ENCODE data around the gene HOXC10.

- RRBS: no CpG with 5 or more reads among the region's 10 CpGs
Measured at GRCh38 chr12:53475021-53476057, 23.4 kb downstream of the PCBP2 start.

- RRBS: no CpG with 5 or more reads among the region's 13 CpGs
Measured at GRCh38 chr12:53502273-53502948, 1.3 kb downstream of the TARBP2 start.

DNA sequence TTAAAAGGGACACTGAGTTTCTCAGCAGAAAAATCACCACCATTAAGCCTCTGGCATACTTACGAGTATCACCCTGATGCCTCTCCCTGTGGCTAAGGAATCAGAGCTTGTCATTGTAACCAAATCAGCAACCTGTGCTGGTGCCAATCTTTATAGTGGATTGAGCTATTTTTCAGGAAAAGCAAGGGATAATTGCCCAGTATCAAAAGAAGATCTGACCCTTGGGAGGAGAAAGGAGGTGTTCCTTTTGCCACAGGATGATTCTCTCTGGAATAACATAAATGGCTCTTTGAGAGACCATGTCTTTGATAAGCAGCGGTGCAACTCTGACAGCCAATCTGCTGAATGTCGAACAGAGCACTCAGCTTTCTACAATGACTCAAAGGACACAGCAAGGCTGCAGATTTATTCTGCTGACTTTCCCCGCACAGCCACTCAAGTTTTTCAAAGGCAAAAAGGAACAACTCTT is 34.7 kb downstream of the ATF7 start:
- RRBS: no CpG with 5 or more reads among the region's 4 CpGs

GRCh38 chr12:53623324-53623954 is 2.7 kb downstream of the ATF7 start:
- RRBS: no CpG with 5 or more reads among the region's 6 CpGs

GRCh38 chr12:53659987-53660487 is 15.8 kb downstream of the ATP5MC2 start:
- RRBS: no CpG with 5 or more reads among the region's 5 CpGs

DNA sequence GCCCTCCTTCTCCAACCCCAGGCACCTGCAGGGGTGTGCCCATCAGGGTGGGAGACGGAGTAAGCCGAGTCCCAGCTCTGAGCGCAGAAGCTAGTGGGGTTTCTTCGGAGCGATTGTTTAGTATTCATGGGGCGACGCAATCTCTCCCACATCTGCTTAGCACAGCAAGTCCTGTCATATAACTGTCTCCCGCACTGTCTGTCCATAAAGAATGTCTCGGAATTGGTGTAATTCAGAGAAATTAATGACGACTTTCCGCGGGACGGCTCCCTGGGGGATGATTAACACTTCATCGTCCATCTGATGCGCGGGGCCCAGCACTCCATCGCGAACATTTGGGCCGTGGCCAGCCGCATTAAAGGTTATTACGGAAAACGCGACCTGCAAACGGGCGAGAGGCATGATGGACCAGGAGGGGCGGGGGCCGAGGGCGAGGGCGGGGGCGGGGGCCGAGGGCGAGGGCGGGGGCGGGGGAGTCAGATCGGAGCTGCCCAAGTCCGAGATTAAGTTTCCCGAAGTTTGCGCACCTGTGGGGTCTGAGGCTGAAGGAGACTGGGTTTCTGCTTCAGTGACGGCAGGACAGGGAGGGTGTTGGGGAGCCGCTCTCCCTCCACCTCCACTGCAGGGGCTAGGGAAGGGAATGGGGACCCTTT is 12.4 kb upstream of the CALCOCO1 start:
- RRBS: no CpG with 5 or more reads among the region's 40 CpGs

DNA sequence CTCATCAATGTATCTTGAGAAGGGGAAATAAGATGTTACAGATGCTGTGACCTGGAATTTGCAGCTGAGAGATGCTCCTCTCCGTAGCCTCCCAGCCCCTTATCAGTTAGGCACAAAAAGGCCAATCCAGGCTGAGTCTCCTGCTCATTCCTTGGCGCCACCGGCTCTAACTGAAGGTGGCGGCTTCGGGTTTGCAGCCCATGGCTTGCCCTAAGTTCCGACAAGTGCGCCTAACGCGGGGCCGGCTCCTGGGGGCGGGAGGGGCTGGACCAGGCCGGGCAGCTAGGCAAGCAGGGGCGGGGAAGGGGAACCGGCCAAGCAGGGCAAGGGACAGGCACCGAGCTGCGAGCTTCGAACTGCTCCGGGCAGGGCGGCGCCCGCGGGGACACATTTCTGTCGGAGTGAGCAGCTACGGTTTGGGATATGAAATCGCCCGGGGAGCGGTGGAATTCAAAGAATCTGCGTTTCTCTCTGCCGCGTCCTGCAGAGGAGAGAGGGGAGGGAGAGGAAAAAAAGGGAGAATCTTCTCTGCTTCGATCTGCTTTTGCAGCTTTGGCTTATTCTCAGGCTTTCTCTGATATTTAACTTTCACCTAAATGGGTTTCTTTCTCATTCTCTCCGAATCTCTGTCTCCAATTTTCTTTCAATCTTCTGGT is 1.7 kb upstream of the HOXC12 start:
- RRBS: 3% methylated on average over 22 of the region's 32 CpGs

DNA sequence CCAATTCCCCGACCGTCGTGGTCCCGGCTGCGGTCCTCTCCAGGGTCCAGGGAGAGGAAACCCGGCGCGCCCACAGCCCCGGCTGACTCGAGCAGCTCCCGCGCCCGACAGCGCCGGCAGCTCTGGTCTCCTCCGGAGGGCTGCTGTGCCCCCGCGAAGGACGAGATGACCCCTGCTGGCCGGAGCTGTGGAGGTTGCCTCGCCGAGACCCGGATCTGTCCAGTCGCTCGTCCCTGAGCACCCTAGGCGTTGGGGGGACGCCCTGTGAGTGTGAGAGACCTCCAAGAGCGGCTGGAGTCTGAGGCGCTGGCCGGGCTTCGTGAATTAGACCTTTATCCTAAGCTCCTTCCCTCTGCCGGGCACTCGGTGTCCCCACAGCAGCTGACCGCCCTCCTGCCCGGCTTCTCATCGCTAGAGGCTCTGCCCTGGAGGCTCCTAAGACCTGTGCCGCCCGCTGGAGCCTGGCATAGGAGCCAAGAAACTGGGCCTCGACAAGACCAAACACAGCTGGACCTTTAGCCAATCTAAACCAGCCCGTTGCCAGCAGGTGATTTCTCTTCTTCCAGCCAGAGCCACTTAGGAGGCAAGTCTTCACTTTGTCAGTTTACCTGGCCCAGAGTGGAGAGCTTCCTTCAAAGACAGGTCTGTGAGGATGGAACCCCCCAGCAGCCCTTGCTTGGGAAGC is 6.8 kb downstream of the HOXC12 start:
- RRBS: 3% methylated on average over 25 of the region's 40 CpGs

DNA sequence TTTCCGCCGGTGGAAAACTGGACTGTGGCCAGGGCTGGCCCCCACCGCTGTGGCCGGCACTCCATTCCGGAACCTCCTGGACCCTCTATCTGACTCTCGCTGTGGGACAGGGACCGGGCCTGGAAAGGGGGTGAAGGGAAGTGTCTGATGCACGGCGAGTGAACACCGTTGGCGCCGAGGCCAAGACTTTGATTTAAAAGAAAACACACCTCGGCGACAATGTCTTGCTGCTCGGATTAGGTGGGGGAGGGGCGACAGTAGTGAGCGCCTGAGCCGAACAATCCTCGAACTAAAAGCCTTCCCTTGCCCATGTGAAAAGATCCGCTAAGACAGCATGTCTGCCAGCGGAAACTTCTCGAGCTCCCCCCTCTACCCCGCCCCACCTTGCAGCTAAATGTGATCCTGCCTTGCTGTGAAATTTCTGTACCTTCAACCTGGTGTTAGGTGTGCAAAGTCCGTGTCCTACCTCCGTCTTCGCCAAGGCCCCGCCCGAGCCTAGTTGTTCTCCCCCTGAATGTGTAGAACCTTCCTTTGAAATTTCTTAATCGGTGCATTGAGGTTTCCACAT is 2.7 kb downstream of the HOXC11 start:
- RRBS: 7% methylated on average over 3 of the region's 29 CpGs

- RRBS: no CpG with 5 or more reads among the region's 16 CpGs
Measured at GRCh38 chr12:53976392-53976876, 3.5 kb downstream of the HOXC11 start.

GRCh38 chr12:53984929-53986066 is at the start of gene HOXC10:
HOXC10 (plus strand) TSS chr12:53985146.
- RRBS: no CpG with 5 or more reads among the region's 85 CpGs

- RRBS: 3% methylated on average over 9 of the region's 44 CpGs
Measured at GRCh38 chr12:53986067-53987045, 1.4 kb downstream of the HOXC10 start.

DNA sequence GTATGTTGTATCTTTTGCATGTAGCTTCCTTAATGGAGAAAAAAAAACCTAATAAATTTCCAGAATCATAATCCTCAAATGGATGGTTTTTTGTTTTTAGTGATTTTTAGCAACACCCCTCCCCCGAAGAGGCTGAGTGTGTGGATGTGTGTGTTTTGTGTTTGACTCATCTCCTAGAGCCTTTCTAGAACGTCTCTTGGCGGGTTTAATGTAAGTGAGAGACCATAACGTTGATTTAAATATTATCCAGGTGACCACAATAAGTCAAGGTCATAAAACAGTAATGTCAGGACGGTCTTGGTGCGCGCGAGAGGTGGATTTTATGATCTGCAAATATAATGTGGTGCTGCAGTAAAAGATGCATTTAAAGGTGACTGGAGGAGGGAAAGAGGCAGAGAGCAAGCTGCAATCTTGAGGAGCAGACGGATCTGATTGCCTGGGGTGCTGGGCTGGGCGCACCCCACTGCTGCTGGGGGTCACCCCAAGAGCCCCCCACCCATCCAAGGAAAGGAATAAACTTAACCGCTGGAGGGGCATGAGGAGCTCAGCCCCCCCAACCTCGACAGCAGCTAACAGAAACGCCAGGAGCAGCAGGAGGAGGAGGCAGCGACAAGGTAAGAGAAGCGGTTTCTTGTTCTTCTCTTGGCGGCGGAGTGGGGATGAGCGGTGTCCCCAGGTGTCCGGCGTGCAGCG is 5.4 kb downstream of the HOXC10 start:
- RRBS: no CpG with 5 or more reads among the region's 21 CpGs

DNA sequence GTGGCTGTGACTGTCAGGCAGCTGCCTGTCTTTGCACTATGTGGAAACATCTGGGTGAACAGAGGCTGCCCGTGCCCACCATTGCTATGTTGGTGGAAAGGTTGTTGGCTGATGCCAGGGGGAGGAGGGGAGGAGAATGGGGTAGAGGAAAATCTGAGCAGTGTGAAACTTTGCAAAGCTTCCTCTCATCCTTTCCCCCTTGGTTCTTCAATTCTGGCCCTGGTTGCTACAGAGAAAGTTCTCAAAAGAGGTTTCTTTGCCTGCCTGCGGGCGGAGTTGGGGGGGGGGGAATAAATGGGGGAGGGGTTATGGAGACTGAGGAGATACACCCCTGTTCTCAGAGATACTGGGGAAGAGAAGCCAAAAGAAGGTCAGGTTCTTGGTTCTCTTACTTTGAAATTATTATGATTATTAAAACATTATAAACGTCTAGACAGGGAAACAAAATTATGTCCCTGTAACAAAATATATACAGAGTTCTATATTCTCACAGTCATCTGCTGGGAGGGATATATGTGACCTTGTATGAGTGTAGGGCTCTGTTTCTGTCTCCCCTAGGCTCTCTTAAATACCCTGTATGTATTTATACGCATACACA is 7.3 kb upstream of the HOXC9 start:
- RRBS: no CpG with 5 or more reads among the region's 5 CpGs

GRCh38 chr12:54127020-54127442 is 61.8 kb downstream of the SMUG1 start:
- RRBS: no CpG with 5 or more reads among the region's 22 CpGs

DNA sequence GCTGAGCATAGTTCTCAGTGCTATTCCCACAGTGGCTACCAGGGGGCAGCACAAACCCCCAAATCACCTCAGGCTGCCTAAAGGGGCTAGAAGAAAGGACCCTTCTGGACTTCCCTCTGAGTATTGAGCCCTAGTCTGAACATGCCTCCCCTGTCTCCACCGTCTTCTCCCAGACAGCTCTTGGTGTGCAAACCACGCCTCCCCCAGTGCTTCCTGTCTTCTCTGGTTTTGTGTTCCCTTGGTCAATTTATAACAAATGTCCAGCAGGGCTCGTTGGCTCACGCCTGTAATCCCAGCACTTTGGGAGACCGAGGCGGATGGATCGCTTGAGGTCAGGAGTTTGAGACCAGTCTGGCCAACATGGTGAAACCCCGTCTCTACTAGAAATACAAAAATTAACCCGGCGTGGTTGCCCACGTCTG is 31.4 kb upstream of the SMUG1 start:
- RRBS: no CpG with 5 or more reads among the region's 11 CpGs

DNA sequence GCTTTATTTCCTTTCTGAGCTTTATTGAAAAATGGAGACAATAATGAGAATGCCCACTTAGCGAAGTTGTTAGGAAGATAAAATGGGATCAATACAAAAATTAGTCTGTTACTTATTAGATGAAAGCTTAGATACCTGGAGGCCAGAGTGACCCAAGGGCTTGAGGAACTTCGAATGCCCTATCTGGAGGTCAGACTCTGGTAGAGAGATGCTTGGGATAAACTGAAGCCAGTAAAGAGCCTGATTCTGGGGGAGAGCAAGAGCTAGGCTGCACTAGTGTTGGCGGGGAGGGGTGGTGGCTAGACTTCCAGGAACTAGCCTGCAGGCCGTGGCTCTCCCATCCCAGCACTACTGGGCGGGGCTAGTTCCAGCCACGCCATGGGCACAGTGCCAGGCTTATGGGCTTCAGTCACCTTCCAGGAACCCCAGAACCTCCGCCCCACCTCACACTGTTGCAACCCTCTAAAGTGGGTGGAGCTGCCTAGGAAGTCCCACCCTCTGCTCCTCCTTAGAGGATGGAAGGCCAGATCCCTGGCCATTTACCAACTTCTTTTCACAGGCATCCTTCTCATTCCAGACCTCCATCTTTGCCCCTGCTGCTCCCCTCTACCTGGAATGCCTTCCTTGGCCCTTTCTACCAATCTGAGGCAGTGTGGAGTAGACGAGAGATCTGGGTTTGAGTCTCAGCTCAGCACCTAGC is 6.2 kb upstream of the NFE2 start:
- RRBS: no CpG with 5 or more reads among the region's 8 CpGs

DNA sequence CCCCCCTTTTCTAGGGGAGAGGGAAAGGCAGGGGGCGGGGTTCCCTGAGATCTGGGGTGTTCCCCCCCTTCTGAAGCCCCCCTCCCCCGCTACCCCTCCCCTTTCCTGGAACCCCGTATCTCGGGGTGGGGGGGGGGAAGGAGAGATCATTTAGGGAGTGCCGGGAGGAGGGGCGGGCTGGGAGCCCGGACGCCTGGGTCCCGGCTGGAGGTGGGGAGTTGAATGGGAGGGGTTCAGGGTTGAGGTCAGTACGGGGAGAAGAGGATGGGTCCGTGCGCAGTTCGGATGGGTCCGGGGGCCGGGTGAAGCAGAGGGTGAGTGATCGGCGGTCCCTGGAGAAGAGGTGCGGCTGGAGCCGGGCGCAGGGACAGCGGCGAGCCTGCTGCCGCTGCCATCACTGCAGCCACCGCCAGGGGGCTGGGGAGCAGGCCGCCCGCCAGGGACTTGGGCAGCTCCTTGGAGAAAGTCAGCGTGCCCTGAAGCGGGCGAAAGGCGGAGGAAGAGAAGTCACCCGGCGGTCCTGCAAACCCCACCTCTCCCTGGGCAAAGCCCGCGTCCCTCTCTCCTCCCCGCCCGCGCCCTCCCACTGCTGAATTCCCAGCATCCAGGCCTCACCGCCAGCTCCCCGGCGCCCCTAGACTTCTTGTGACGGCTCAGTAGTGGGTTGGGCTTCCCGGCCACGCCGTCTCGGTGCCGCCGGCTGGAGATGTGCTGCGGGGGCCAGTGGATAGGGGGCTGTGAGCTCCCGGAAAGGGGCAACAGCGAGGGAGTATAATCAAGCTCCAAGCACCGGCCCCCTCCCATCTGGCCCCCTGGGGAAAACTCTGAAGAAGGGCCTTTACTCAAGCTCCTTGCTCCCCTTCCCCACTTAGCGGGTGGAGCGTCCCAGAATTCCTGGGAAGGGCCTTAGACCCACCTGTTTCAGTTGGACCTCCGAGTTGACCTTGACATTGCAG is 6.0 kb upstream of the GPR84 start:
- RRBS: 4% methylated on average over 13 of the region's 54 CpGs

GRCh38 chr12:54374165-54374987 is 10.1 kb upstream of the GPR84 start:
- RRBS: no CpG with 5 or more reads among the region's 2 CpGs

- RRBS: no CpG with 5 or more reads among the region's 10 CpGs
Measured at GRCh38 chr12:54388731-54390032, 4.6 kb upstream of the ZNF385A start.